ENCODE results near the gene ASIC3.

GRCh38 chr7:151034560-151035407 is 6.5 kb downstream of the ABCB8 start:
- PRO-cap, 2 experiments: no peak in any of the 2 experiments
- RAMPAGE, long total RNA, 5 experiments: no peak in any of the 5 experiments

GRCh38 chr7:151046739-151047647 is 1.3 kb upstream of the ASIC3 start:
- PRO-cap, 2 experiments: no peak in any of the 2 experiments
- RAMPAGE, long total RNA, 5 experiments: no peak in any of the 5 experiments

DNA sequence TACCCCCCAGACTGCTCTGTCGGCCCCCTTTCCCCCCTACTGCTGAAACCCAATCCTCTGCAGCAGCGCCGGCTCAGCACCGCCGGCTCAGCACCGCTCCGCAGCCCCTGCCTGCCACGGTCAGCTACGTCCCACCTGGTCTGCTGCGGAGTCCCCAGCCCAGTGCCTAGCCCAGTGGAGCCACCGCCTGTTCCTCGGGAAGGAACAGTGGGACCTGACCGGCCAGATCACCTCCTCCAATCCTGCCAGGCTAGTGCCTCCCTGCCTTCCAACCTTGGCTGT is at the start of gene ASIC3:
ASIC3 (plus strand) TSS at position 56 of the 282 bp plus-strand sequence.
- PRO-cap, 2 experiments: no peak in any of the 2 experiments
- RAMPAGE, long total RNA, 5 experiments: no peak in any of the 5 experiments

DNA sequence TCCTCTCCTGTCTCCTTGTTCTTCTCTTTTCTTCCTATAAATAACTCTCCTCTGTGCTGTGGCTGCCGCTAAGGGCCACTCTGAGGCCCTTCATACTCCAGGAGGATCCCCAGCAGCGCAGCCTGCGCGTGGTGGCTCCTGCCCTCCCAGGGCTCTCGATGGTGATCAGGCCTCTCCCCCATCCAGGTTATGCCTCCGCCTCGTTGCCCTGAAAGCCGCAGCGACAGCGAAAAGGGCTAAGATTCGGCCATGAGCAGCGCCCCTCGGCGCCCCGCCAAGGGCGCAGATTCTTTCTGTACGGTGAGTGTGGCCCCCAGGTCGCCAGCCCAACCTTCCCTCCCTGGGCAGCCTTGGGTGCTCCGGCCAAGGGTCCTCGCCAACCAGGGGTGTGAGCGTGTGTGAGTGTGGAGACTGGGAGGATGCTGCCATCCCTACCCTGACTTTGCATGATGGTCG is 2.4 kb downstream of the SLC4A2 start:
- PRO-cap, 2 experiments: no peak in any of the 2 experiments
- RAMPAGE, long total RNA, 5 experiments: no peak in any of the 5 experiments

GRCh38 chr7:151062195-151062961 is 3.0 kb downstream of the SLC4A2 start:
- PRO-cap, 2 experiments: no peak in any of the 2 experiments
- RAMPAGE, long total RNA, 5 experiments: no peak in any of the 5 experiments

DNA sequence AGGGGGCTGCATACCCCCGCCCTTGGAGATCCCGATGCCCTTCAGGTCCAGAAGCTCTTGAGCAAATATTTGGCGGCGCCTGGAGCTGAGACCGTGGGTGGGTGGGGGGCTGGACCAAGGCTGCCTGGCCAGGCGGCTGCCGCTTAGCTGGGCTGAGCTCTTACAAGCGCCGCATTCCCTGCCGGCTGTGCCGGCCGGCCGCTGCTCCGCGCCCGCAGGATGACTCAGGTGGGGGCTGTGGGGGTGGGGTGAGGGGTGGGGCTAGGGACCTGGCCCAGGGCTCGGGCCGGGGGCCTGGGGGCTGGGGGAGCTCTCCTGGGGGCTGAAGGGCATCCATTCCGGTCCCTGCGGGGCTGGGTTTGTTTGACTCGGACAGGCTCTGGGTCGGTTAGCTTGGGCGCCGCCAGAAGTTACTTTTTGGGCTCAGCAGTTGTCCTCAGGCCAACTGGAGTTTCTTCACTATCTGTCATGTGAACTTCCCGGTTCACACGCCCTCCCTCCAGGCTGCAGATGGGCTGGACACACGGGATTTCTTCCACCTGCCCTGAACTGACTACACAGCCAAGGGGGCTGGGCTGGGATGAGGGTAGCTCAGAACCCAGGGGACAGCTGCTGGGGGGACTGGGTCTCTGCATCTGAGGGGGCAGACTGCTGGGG is 3.7 kb downstream of the SLC4A2 start:
- PRO-cap, 2 experiments: peak in 1 of 2 experiments; most common minus-strand start position 192 of the sequence (in 1)
- RAMPAGE, long total RNA, 5 experiments: no peak in any of the 5 experiments

DNA sequence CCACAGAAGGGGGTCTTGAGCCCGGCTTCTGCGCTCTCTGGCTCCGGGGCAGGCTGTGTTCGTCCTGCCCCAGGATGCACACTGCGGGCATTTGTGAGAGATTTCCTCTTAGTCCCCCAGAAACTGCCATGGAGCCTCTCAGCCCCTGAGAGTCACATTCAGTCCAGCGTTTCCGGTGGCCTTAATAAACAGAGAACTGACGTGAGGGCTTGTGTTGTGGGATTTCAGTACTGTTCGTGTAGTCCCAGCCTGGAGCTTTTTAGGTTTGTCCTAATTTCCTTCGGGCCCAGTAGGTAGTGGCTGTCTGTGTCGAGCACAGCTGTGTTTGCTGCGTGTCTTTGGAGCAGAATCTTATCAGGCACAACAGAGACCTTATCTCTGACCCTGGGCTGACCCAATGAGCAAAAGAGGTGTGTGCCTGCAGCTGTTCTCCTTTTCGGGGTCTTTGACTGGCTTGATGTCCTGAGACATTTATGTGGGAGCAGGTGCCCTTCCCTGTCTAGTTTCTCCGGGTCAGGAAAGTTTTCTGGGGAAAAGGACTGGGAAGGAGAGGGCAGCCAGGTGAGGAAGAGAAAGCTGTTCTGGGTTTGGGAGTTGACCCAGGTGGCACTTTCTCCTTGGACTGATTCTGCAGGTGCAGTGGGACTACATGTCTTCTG is 25.5 kb downstream of the AGAP3 start:
- PRO-cap, 2 experiments: no peak in any of the 2 experiments
- RAMPAGE, long total RNA, 5 experiments: no peak in any of the 5 experiments

DNA sequence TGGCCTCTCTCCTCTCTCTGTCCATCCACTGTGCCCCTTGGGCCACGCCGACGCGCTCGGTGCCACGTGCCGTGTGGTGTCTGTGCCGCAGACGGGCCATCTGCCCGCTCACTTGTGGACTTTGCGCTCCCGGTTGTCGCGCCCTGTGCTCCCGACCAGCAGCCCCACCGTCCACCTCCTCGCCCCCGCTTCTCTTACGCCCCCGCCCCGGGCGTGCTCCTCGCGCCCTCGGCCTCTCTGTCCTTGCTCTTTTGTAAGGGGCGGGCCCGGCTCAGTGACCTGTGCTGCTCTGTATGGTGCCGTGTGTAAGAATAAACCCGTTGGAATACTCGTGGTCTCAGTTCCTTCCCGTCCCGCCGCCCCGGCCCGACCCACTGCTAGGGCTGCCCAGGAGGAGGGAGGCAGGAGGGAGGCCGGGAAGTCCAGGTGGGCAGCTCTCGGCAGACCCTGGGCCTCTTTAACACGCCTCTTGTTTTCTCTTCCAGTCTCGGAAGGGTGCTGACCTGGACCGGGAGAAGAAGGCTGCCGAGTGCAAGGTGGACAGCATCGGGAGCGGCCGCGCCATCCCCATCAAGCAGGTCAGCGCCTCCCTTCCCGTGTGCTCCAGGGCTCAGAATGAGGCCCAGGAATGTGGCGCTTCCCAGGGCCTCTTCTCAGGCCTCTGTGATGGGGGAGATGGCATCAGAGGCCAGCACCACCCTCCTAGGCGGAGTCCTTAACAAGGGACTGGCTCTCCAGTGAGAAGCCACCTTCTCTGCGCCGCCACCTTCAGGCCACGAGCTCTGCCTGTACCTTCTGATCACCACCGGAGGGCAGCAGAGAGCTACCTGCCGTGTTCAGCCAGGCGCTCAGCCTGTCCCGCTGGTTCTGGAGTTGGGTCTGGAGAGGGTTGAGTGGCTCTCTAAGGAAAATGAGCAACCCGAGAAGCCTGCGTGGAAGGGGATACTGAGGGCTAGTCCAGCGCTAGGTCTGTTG is 37.3 kb downstream of the AGAP3 start:
- PRO-cap, 2 experiments: no peak in any of the 2 experiments
- RAMPAGE, long total RNA, 5 experiments: no peak in any of the 5 experiments

- PRO-cap, 2 experiments: no peak in any of the 2 experiments
- RAMPAGE, long total RNA, 5 experiments: no peak in any of the 5 experiments
These were observed 29.5 kb downstream of the GBX1 start for GRCh38 chr7:151137531-151138764.

- PRO-cap, 2 experiments: no peak in any of the 2 experiments
- RAMPAGE, long total RNA, 5 experiments: no peak in any of the 5 experiments
These were observed 25.1 kb downstream of the GBX1 start for GRCh38 chr7:151142231-151143012.

DNA sequence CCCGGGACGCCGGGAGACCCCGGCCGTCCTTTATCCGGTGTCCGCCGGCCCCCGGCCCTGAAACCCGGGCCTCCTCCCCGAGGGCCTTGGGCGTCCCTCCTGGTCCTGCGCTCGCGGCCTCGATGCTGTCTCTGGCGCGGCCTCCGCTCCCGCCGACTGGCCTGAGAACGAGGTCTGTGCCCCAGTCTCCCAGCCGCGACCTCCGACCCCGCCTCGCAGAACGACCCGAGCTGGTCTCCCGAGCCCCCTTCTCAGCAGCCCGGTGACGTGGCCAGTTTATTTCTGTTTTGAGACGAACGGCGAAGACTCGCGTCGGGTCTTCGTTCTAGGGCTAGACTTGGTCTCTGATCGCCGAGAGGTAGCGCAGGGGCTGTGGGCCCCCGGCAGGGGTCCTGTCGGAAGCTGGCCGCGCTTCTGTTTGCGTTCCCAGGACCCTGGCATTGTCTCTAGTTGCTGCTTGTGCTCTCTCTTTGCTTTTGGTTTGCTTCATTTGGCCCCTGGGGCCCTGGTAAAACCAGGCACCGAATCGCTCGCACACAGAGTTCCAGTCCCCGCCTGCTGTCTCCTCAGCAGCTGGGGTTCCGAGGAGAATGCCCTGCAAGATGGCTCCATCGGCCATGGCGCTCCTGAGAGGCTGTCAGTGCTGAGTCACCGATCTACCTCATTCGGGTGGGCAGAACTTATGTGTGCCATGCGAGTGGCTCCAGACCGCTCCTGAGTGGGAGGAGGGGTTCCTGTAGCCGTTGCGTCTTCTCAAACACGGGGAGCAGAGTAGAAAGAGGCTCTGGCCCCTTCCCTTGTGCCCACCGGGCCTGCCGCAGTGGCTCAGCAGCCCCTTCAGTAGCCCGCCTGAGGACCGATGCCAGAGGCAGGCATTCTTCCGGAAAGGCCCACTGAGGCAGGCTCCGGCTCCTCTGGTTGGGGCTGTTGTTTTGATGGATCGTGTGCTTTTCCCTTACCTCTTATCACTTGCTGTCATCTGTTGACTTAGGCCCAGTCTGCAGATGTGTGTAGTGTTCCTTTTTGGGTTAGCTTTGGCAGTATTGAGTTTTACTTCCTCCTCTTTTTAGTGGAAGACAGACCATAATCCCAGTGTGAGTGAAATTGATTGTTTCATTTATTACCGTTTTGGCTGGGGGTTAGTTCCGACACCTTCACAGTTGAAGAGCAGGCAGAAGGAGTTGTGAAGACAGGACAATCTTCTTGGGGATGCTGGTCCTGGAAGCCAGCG is 775 bp downstream of the CHPF2 start:
- PRO-cap, 2 experiments: peak in 2 of 2 experiments; most common plus-strand start position 756 of the sequence (in 1); most common minus-strand start position 592 of the sequence (in 2)
- RAMPAGE, long total RNA, 5 experiments: no peak in any of the 5 experiments

- PRO-cap, 2 experiments: no peak in any of the 2 experiments
- RAMPAGE, long total RNA, 5 experiments: no peak in any of the 5 experiments
These were observed 22.3 kb downstream of the RHEB start for GRCh38 chr7:151497322-151497951.

DNA sequence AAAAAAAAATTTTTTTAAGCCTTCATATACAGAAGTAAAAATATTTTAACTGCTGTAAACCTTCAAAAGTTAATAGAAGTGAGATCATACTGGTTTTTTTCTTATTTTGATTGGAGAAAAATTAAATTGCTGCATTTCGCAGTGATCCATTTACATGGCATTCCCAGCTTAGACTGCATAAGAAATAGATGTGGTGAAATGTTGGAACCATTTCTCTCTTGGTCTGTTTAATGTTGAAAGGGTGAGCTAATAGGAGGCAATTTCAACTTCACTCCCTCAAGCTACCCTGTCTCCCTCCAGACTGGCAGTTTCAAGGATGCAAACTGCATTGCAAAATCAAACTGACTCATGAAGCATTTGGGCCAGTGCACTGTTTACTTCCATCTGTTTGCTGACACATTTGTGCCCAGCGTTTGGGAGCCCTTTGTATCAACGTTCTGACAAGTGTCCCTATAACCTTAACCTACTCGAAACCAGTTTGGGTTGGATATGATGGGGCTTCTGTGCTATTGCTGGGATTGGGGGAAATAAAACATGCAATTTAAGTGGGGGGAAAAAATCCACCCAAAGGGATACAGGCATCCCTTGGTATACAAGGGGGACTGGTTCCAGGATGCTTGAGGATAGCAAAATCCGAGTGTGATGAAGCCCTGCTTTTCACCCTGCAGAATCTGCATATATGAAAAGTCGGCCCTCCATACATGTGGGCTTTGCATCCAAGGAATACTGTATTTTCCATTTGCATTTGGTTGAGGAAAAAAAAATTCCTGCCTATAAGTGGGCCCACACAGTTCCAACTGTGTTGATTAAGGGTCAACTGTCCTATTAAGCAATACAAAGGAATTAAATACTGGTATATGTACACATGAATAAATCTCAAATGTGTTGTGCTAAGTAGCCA is 15.7 kb downstream of the RHEB start:
- PRO-cap, 2 experiments: no peak in any of the 2 experiments
- RAMPAGE, long total RNA, 5 experiments: no peak in any of the 5 experiments

DNA sequence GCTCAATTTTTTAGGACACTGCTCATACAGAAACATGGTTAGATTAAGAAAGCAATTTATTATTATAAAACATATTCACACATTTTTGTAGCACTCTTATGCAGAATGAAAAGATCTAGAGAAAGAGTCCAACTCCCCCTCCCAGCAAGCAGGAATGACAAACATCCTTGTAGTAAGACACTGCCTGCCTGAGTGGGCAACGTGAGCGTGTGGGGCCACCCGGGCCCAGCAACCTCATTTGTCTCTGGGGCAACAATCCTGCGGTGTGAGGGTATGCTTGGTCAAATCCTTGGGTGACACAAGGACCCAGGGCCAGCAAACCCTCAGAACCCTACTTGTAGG is 10.8 kb downstream of the RHEB start:
- PRO-cap, 2 experiments: no peak in any of the 2 experiments
- RAMPAGE, long total RNA, 5 experiments: no peak in any of the 5 experiments

DNA sequence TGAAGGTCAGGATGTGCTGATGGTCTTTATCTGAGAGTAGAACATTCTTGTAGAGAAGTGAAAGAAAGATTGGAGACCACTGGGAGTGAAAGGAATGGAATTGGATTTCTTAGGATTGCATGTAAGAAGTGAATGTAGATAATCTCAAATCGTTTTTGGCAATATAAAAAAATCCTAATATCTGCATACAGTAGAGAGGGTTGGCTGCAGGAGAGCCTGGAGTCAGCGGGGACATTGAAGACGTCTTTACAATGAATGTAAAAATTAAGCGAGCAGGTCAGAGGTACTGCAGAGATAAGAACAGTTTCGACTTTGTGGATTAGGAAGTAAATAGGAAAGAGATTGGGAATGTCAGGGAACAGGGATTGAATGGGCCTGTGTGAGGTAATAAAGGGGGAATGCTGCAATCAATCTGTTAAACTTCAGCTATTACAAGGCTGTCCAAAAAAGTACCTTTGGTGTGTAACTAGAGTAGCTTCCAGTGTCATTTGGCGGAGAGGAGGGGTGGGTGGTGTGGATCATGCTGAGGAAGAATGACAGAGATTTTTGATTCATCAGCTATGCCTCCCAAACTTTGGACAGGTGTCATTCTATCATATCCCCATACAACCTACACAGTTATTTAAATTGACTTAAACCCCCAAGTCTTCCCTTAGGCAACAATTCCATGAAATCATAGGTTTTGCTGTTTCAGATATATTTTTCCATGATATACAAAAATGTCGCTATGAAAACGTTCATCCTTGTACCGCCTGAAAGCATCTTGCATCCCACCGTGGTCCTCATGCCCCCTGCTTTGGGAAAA is 128.1 kb upstream of the RHEB start:
- PRO-cap, 2 experiments: no peak in any of the 2 experiments
- RAMPAGE, long total RNA, 5 experiments: no peak in any of the 5 experiments

DNA sequence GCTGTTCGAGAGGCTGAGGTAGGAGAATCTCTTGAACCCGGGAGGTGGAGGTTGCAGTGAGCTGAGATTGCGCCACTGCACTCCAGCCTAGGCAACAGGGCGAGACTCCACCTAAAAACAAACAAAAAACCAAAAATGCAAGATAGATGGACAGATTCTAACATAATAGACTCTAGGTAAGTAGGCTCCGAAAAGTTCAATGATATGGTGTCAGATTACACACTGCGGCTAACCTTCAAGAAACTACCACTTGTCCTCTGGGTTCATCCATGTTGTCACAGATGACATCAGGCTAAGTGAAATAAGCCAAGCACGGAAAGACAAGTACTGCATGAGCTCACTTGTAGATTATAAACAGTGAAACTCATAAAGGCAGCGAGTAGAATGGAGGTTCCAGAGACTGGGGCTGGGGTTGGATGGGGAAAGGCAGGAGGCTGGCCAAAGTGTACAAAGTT is 131.8 kb upstream of the RHEB start:
- PRO-cap, 2 experiments: peak in 1 of 2 experiments; most common plus-strand start position 396 of the sequence (in 1)
- RAMPAGE, long total RNA, 5 experiments: no peak in any of the 5 experiments

DNA sequence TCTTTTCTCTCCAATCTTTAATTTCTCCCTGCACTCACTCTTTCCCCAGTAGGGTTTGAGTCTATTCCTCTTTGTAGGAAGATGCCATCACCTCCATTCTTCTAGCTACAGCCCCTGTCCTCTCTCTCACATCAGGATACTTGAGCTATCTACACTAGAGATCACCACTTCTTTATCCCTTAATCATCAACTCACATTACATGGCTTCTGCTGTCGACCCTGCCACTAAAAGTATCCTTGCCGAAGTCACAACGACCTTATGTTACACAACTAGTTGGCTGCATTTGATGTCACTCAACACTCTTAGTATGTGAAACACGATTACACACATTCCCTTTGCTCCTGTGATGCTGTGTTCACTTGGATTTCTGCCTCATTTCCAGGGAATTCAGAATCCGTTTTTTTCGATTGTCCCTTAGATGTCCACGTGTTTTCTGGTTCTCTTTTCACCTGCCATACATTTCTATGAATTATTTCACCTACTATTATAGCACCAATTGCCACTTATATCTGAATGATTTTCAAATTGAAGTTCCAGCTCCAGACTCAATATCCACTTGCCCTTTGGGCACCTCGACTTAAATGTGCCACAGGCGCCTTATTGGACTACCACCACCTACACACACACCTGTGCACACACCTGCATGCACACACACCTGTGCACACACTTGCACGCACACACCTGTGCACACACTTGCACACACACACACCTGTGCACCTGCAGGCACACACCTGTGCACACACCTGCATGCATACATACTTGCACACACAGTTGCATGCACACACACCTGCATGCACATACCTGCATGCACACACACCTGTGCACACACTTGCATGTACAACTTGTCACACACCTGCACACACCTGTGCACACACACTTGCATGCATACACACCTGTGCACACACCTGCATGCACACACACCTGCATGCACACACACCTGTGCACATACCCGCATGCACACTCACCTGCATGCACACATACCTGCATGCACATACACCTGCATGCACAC is 149.7 kb upstream of the RHEB start:
- PRO-cap, 2 experiments: no peak in any of the 2 experiments
- RAMPAGE, long total RNA, 5 experiments: no peak in any of the 5 experiments

DNA sequence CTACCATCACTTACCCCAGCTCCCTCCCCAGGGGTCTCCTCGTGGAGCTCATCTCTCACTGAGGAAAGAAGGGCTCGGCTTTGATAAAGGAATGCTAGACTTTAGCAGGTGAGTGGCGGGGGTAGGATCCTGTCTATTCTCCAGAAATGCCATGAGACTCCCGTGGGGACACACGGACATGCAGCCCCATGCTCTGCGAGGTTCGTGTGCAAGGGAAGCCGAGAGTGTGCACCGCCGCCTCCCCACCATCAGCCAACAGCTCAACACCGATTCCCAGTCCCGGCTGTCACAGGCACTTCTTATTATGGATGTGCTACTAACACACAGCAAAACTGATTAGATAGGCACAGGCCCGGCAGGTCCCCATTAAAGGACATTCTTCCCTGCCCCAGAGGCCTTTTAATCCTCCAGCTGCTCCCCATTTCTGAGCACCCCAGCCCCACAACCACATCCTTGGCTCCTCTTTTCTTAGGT is 154.4 kb downstream of the PRKAG2 start:
- PRO-cap, 2 experiments: no peak in any of the 2 experiments
- RAMPAGE, long total RNA, 5 experiments: no peak in any of the 5 experiments

DNA sequence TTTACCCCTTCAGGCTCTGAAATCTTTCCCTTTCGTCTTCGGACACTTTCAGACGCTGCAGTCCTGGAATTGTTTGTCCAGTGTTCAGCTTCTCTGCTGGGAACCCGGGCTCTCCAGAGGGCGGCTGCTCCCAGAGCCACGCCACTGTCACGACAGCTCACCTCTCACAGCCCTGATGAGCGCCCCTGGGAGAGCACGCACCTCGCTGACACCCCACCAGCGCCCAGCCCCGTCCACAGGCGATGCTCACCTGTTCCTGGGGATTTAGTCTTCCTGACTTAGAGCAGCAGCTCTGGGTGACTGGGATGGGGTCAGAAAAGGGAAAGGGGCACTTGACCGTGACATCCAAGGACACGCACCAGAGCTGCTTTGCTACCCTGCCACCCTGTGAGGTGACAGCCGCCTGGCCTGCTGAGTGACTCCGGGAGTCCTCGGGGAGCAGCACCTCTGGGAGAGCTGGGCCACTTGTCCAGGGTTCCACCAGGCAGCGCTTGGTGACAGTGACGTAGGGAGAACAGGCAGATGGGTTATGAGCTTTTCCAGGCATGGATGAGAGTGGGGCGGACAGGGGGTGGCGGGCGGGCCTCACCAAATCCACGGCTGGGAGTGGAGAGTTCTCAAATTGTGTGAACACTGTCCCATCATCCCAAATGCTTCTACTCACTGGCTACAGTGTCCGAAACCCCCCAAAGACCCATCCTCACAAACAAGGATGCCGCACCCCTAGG is 148.2 kb downstream of the PRKAG2 start:
- PRO-cap, 2 experiments: no peak in any of the 2 experiments
- RAMPAGE, long total RNA, 5 experiments: no peak in any of the 5 experiments

GRCh38 chr7:151754094-151754797 is 122.7 kb downstream of the PRKAG2 start:
- PRO-cap, 2 experiments: peak in 1 of 2 experiments; most common plus-strand start chr7:151754436 (in 1); most common minus-strand start chr7:151754252 (in 1)
- RAMPAGE, long total RNA, 5 experiments: no peak in any of the 5 experiments